ENCODE measurements around the gene PADI2.

GRCh38 chr1:16243866-16244876, 7.2 kb upstream of the CPLANE2 start:
- RRBS: no CpG with 5 or more reads among the region's 10 CpGs

DNA sequence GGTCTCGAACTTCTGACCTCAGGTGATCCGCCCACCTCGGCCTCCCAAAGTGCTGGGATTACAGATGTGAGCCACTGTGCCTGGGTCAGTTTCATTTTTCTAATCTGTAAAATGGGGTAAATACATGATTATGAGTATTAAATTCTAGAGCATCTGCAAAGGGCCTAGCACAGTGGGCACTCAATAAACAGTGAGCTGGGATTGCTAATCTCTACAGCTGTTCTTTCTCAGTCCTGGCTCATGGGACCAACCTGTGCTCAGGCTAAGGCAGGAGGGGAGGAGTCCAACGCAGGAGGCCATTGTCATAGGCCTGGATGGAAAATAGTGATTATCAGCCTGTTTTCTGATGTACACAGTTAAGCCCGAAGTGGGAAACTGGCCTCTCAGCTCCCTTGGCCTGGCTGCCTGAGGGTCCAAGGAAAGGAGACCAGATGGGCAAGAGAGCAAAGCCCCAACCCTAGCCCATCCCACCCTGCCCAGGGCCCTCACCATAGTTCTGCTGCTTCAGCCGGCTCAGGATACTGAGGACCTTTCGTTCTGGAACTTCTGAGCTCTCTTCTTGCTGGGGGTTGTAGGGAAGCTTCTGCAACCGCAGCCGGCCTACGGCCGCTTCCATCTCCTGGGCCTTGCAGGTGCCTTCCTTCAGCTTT, 33.3 kb downstream of the SZRD1 start:
- RRBS: 93% methylated on average over 2 of the region's 11 CpGs

DNA sequence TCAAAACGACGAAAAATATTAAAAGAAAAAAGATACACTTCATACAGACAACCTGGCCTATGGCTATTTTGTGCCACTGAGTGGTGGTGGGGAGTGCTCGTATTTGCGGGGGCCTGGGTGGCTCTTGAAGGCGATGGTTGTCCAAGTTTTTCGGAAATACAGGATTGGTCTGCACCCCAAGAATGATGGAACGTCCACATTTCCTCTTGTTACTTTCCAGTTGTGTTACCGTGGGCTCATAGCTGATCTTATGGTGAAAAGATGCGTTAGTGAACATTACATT, 986 bp downstream of the NECAP2 start:
- RRBS: no CpG with 5 or more reads among the region's 9 CpGs

- RRBS: 1% methylated on average over 7 of the region's 93 CpGs
Measured at GRCh38 chr1:16612906-16613819, 172.6 kb downstream of the NECAP2 start.

- RRBS: no CpG with 5 or more reads among the region's 24 CpGs
Measured at GRCh38 chr1:16619500-16620245, 179.1 kb downstream of the NECAP2 start.

GRCh38 chr1:16623390-16623881, 182.9 kb downstream of the NECAP2 start:
- RRBS: no CpG with 5 or more reads among the region's 8 CpGs

DNA sequence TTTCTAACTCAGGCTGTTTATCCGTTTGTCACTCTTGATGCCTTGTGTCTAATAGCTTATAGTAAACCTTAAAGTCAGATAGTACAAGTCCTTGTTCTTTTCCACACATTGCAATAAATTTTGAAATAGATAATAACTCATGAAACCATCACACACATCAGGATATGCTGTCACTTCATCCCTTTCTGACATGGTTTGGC, 186.4 kb upstream of the CROCC start:
- RRBS: no CpG with 5 or more reads among the region's 1 CpG

- RRBS: no CpG with 5 or more reads among the region's 44 CpGs
Measured at GRCh38 chr1:16740050-16740913, 181.4 kb upstream of the CROCC start.

DNA sequence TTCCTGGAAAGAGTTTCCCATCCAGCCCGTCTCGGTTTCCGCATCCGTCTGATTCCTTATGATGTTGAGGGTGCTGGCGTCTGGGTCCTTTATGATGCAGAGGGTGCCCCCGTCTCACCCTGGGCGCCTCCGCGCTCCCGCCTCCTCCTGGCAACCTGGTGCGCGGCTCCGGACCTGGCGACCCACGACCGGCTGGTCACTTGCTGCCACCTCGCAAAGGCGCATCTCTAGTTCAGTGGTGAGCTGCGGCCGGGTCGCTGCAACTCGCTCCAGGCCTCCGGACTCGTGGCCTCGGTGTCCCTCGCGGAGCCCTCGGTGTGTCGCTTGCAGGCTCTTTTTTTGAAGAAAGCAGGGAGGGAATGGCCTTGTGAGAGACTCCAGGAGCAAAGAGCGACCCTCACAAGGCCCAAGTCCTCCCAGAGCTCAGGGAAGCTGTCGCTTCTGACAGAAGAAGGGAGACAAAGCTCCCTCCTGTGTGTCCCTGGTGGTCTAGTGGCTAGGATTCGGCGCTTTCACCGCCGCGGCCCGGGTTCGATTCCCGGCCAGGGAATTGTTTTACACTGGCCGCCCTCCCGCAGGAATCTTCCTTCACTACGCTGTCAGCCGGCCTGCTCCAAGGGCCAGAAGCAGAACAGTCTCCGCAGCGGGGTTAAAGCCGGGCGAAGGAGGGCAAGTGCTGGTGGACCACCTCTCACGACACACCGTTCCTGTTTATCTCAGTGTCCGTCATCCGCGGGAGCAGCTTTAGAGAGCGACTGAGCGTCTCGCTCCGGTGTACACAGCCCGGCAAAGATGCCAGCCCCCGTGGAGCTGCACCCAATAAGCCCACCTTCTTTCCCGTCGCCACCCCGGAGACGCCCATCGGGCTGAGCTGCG, 49.4 kb upstream of the CROCC start:
- RRBS: 19% methylated on average over 7 of the region's 64 CpGs

DNA sequence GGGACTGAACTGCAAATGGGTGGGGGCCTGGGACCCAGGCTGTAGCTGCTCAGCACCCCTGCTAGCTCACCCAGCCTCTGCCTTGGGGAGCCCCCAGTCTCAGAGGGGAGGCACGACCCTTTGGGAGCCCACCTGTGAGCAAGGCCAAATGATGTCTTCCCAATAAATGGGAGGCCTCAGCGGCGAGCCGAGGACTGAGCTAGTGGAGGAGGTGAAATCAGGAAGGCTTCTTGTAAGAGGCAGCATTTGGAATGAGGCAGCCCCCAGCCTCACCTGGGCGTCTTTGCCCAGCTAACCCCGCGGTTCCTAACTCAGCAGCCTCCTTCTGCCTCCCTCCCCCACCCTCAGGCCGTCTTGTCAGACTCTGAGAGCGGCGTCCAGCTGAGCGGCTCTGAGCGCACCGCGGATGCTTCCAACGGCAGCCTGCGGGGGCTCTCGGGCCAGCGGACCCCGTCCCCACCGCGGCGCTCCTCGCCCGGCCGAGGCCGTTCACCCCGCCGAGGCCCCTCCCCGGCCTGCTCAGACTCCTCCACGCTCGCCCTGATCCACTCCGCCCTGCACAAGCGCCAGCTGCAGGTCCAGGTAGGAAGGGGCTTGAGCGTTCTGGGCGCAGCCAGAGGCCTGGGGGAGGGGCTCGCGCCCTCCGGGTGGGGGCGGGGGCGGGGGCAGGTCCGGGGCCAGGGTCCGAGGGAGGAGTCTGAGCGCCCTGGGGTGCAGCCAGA, 17.0 kb downstream of the CROCC start:
- RRBS: no CpG with 5 or more reads among the region's 43 CpGs

DNA sequence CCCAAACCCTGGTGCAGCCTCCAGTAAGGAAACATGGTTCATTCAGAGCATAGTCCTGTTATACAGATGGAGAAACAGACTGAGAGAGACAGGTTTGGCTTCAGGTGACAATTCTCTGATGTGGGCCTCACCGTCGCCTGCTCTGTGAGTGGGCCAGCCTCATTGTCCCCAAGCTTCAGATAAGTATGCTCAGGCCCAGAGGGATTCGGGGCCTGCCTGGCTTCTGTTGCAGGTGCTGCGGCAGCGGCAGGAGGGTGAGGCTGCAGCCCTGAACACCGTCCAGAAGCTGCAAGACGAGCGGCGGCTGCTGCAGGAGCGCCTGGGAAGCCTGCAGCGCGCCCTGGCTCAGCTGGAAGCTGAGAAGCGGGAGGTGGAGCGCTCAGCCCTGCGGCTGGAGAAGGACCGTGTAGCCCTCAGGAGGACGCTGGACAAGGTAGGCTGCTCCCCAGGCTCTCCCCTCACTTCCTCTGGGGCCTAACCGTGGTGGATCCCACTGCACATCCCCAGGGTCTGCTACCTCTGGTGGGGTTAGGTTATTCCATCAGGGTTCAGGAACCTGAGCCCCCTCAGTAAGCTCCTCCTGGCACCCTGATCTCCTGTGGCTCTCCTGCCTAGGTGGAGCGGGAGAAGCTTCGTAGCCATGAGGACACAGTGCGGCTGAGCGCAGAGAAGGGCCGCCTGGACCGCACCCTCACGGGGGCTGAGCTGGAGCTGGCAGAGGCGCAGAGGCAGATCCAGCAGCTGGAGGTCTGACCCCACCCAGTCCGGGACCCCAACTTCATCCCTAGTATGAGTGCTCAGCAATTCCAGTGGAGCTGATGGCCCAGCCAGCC, 10.2 kb downstream of the MFAP2 start:
- RRBS: no CpG with 5 or more reads among the region's 27 CpGs

DNA sequence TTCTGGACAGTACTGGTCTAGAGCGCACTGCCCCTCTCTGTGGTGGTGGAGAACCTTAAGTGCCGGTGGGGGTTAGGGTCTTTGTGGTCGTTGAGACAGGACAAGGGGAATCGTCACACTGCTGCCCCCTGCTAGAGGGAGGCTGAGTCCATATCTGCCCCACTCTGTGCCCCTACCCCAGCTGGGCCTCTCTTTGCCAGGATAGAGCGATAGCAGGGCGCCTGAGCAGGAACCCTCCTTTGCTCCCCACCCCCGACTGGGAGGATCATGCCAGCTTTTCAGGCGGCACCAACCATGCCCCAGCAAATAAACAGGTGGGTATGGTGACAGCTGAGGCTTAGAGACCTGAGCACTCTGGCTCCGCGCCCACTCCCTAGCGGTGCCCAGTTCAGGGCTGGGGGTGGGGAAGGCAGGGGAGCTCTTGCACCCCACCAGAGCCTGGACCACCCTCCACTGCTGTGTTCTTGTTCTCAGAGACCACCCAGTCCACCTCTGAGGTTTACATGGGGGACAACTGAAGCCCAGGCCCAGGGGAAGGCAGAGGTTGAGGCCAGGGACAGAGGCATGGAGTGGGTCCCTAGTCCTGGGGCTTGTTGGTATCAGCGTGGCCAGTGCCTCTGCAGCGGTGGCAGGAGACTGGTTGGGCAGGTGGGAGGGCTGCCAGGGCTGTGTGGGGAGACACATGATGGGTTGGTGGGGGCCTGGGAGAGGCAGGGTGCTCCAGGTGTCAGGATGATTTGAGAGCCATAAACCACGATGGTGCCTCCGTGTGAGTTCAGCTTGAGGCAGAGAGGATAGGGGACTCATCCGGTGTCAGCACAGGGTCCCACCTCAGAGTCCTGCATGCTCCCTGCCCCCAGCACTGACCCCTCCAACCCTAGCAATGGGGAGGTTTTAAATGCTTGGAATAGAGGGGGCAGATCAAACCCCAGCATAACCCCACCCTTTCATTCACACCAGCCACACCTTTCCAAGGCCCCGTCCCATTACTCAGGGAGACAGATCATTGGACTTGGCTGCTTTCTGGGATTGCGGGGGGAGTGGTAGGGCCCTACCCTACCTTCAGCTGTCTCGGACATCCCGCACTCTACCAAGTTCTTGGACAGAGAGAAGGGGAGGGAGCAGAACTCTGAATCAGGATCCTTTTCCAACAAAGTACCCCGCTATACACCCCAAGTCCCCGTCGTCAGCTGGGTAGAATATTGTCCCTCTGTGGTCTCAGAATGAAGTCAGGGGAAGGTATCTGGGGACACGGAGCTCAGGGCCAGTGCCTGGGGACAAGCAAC, 1.4 kb downstream of the PADI2 start:
- RRBS: no CpG with 5 or more reads among the region's 24 CpGs

DNA sequence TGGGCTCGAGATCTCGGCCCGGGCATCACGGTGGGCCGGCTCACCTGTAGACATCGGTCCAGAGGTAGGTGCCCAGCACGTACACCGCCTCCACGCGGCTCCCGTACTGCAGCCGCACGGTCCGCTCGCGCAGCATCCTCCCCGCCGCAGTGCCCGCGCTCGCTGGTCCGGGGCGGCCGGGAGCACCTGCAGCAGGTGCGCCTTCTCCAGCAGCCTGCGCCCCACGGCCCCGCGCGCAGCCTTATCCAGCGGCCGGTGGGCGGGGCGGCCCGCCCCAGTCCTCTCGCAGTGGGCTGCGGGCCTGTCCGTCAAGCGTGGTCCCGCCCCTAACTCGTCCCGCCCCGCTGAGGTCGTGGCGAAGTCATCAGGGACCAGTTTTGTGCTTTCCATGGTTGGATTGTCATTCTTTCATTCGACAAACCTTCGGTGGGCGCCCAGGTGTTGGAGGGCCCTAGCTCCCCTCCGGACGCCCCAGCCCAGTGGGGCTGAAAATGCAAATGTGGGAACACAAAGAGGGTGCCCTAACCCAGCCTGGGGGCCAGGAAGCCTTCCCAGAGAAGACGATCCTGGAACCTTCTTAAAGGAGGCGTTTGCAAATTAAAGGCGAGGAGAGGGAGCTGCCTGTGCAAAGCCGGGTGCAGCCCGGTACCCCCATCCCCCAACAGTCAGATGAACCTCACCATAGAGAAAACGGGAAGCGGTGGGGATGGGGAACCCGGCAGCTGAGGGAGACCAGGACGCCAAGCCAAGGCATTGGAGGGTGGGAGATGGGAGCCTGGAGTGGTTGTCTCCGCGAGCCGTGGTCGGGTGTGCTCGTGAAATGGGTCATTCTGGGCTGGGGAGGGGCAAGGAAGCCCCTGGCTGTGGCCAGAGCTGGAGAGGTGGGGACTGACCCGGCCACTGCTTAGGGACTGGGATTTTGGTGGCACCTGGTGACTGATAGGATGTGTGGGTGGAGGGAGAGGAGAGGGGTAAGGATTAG, at the start of gene PADI2:
PADI2 (minus strand) TSS at position 216 of the 982 bp plus-strand sequence.
- RRBS: 23% methylated on average over 13 of the region's 65 CpGs

DNA sequence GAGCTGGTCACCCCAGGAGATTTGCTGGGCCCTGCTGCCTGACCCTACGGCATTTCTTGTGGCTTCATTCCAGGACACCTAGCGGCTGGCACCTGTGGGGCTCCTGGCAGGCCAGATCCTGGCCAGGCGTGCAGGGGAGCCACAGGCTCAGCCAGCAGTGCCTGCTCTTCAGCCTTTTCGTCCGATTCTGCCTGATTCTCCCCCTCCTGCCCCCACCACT, 7.2 kb downstream of the PADI1 start:
- RRBS: no CpG with 5 or more reads among the region's 5 CpGs

- RRBS: no CpG with 5 or more reads among the region's 3 CpGs
Measured at GRCh38 chr1:17216252-17216584, 11.3 kb downstream of the PADI1 start.

DNA sequence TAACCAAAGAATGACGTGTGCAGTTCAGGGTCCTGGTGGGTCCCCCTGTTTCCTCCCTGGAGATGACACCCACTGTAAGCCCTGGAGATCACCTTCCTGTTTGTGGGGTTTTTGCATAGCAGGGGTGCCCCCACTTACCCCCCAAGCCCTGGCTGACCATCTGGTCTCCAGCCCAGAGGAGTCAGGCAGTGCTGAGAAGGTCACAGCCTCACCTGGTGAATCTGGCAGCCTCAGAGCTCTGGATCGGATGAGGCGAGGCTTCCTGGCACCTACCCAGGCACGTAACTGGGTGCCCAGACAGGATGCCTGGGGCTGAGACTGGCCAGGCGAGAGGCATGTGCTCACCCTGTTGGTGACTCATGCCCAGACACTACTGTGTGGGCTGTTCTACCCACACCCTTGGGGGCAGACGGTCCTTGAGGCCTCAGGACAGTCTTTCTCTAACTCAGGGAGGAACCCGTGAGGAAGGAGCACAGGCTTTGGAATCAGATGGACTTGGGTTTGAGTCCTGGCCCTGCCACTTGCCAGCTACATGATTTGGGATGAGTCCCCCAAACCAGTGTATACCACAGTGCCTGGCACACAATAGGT, 15.2 kb upstream of the PADI3 start:
- RRBS: no CpG with 5 or more reads among the region's 7 CpGs

DNA sequence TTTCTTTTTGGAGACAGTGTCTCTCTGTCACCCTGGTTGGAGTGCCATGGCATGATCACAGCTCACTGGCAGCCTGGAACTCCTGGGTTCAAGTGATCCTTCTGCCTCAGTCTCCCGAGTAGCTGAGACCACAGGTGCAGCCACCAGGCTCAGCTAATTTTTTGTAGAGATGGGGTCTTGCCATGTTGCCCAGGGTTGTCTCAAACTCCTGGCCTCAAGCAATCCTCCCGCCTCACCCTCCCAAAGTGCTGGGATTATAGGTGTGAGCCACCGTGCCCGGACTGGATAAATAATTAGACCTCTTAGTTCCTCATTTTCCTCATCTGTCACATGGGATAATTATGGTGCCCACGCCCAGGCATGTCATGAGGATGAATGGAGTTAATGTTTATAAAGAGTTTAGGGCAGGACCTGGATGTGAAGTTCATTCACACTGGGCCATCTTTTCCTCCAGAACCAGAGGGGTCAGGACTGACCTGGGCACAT, 23.7 kb downstream of the PADI3 start:
- RRBS: no CpG with 5 or more reads among the region's 5 CpGs

DNA sequence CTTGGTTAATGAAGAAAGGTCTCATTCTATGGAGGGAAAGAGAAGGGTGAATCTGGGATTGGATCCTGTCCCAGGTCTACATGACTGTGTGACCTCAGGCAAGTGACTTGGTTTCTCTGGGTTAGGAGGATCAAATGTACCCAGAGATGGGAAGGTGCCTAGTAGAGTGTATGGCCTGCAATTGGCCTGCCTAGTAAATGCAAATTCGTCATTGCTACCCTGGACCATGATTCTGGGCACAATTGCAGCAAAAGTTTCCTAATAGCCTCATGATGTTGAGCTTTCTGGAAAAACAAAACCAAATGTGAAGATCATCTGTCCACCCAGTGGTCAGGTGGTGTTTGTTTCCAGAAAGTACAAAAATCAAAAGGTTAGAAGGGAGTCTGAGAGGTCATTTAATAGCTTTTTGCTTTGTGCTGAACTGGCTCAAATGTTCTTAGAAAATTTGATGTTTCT, 49.9 kb upstream of the RCC2 start:
- RRBS: no CpG with 5 or more reads among the region's 1 CpG

DNA sequence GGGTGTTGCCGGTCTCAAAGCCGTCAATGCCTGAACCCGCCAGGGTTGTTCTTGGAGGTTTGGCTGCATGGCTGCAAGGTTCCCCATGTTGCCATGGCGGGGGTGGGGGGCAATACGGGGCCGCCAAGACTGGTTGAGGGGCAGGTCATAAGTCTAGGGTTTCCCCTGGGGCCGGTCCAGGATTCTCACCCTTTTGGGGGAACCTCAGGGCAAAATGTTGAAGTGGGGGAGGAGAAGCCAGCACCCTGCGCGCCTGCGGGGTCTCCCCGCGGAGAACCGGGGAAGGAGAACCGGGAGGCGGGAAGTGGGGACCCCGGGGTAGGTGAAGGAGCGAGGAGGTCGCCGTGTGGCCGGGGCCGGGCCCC, 395 bp upstream of the ARHGEF10L start:
- RRBS: 9% methylated on average over 12 of the region's 21 CpGs

- RRBS: no CpG with 5 or more reads among the region's 15 CpGs
Measured at GRCh38 chr1:17540674-17541553, 1.4 kb downstream of the ARHGEF10L start.

All from AG10803 (cell line).